Measurements from ENCODE around the gene UBE2K.

DNA sequence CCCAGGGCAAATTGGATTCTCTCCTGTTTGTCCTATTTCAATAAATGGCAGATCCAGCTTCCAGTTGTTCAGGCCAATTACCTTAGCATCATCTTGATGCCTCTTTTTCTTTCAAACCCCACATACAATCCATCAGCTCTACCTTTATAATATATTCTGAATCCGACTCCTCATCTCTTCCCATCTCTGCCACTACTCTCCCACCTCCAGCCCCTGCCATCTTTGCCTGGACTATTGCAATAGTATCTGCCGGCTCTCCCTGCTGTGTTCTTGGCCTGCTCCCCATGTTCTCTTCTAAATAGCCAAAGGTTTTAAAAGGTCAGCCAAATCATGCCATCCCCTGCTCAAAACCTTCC is 265.9 kb downstream of the PTTG2 start:
- PRO-cap, 2 experiments: no peak in any of the 2 experiments

DNA sequence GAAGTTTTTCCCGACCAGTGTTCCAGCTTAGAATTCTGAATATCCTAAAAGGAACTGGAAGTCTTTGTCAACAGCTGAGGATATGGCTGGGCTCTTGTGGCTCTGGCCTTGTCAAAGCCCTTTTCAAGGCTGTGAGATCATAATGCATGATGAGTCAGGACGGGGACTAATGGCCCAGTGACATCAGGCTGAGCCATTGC is 306.4 kb downstream of the PTTG2 start:
- PRO-cap, 2 experiments: no peak in any of the 2 experiments

- PRO-cap, 2 experiments: no peak in any of the 2 experiments
Observed at GRCh38 chr4:38367668-38368083, 296.3 kb upstream of the KLF3 start.

DNA sequence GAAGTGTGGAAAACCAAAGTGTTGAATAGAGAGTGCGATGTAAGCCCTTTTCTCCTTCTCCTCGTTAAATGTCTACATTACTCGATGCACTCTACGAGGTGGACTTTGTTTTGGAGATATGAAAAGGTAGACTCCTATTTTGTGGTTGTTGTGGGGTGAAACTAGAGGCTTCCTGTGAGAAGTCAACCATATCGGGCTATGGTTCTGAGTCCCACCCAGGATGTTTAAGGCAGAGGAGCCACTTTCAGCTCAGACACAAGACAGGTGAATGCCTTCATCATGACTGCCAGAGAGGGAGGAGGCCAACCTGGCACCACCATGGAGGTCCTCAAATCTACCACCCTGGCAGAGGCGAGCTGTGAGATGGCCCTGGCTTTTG is 154.5 kb upstream of the KLF3 start:
- PRO-cap, 2 experiments: no peak in any of the 2 experiments

DNA sequence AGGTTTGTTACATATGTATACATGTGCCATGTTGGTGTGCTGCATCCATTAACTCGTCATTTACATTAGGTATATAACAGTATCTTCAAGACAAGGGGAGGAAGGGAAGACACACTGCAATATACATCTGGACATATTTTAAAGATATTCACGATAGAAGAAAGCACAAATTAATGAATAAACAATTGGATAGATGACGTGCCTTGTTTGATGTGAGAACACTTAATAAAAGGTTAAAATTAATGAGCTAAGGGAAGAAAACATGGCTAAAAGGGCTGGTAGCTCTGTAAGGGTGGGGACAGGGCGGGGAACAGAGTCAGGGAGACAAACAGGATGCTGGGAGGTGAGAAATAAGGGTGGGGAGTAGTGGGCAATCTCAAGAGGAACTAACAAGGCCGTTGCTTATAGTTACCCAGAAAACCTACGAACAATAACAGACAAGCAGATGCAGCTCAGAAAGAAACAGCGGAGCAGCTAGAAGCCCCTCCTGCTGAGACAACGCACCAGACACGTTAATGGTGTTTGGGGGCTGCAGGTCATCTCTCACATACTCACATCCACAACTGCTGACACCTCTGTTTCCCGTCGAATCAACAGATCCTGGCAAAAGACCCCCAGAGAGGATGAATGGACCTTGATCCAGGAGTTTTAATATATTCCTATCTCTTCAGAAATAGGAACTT is 9.8 kb upstream of the KLF3 start:
- PRO-cap, 2 experiments: no peak in any of the 2 experiments

- PRO-cap, 2 experiments: no peak in any of the 2 experiments
Observed at GRCh38 chr4:38661449-38661938, 2.5 kb upstream of the KLF3 start.

DNA sequence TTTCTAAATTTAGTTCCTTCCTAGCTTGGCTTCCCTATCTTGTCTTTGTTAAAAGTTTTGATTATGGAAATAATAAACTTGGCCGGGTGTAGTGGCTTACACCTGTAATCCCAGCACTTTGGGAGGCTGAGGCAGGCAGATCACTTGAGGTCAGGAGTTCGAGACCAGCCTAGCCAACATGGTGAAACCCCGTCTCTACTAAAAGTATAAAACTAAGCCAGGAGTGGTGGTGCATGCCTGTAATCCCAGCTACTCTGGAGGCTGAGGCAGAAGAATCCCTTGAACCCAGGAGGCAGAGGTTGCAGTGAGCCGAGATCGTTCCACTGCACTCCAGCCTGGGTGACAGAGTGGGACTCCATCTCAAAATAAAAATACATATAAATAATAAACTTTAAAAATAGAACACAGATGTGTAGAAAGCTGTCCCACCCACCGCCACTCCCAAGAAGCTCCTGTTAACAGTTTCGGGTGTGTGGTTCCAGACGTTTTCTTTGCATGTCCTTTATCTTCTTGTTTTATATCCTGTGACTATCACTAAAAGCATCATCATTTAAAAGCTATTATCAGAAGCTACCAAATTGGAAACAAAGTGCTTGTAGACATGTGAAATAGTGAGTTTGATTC is 12.2 kb downstream of the KLF3 start:
- PRO-cap, 2 experiments: no peak in any of the 2 experiments

DNA sequence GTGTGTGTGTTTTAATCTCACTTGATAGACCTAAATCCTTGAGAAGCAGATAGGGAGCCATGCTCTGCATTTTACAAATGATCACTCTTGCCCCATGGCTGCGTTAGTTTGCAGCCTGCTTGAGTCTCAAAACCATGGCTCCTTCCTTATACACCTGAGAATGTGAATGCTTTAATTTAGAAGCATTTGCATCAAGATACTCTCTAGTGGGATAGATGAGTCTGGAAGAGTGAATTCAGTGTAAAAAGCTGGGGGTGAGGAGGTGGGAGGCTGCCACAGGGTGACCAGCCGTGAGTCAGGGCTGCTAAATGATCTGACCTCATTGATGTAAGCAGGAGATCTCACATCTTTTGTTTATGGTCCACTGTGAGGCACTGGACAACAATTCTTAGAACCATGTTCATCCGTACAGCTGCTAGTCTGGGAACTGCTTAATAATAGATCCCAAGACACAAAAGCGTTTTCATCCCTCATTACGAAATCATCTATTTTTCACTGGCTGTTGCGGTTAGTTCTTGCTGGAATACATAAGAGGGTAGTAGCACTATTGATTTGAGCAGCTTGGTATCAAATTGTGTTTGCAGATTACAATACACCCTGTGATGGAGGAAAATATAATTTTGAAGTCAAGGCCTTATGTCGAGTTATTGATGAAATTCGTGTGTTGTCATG is 14.0 kb downstream of the KLF3 start:
- PRO-cap, 2 experiments: no peak in any of the 2 experiments

DNA sequence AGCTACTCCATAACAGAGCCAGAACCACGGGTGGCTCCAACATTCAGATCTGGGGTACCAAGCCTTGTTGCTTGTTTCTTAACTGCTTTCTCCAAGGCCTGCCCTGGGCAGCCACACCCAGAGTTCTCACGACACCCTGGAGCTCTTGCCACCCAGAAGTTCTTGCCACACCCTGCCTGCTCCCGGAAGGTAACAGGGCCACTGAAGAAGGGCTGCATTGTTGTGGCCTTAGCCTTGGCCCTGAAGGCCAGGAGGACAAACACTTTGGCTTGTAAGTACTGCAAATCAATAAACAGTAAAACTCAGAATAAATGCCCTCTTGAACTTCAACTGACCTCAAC is 54.3 kb downstream of the TLR10 start:
- PRO-cap, 2 experiments: peak in 2 of 2 experiments; most common minus-strand start position 51 of the sequence (in 2)

DNA sequence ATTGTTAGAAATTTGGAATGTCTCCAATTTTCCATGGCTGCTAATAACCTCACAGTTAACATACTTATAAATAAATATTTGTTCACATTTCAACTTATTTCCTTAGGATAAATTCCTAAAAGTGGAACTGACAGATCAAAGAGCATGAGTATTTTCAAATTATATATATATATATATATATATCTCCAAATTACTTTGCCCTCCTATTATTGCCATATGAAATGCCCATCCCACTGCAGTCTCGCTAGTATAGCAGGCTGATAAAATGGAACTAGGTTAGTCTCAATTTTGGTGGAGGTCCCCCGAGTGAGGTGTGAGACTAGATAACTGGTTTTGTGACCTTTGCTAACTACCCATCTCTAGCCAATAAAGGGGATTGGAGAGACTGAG is 9.9 kb upstream of the TLR10 start:
- PRO-cap, 2 experiments: no peak in any of the 2 experiments

- PRO-cap, 2 experiments: no peak in any of the 2 experiments
Observed at GRCh38 chr4:38868225-38869176, 895 bp downstream of the FAM114A1 start.

DNA sequence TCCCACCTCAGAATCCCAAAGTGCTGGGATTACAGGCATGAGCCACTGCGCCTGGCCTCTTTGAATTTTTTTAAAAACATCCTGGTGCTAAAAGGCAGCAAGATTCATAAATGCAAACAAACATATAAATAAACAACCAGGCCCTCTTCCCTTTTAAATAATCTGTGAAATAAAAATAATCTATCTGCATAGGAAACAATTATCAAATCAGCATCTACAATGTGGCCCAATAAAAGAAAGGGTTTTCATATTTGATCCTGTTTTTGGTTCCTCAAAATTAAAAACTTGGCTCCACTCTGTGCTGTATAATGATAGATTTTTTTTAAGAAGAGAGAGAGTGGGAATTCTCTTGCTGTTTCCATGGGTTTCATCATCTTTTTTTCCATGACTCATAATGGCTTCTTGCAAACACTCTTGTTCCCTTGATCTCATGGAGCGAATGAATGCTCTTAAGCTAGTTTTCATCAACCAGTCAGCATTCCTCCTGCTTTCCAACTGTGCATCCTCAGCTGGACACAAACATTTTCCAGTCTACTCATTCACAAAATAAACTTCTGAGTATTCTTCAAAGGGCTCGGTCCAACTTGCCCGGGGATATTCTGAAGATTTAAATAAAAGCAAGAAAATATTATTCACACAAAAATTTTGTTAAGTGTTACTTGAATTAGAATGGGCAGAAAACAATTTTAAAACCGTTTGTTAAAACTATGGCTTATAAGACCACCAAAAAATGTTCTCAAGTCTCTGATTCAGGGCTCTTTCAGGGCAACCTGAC is 65.0 kb downstream of the TMEM156 start:
- PRO-cap, 2 experiments: no peak in any of the 2 experiments

DNA sequence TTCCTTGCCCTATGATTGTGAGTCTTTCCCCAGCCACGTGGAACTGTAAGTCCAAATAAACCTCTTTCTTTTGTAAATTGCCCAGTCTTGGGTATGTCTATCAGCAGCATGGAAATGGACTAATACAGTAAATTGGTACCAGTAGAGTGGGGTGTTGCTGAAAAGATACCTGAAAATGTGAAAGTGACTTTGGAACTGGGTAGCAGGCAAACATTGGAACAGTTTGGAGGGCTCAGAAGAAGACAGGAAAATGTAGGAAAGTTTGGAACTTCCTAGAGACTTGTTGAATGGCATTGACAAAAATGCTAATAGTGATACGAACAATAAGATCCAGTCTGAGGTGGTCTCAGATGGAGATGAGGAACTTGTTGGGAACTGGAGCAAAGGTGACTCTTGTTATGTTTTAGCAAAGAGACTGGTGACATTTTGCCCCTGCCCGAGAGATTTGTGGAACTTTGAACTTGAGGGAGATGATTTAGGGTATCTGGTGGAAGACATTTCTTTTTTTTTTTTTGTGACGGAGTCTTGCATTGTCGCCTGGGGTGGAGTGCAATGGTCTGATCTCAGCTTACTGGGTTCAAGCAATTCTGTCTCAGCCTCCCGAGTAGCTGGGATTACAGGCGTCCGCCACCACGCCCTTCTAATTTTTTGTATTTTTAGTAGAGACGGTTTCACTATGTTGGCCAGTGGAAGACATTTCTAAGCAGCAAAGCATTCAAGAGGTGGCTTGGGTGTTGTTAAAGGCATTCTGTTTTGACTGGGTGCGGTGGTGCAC is 5.4 kb upstream of the UGDH start:
- PRO-cap, 2 experiments: no peak in any of the 2 experiments

DNA sequence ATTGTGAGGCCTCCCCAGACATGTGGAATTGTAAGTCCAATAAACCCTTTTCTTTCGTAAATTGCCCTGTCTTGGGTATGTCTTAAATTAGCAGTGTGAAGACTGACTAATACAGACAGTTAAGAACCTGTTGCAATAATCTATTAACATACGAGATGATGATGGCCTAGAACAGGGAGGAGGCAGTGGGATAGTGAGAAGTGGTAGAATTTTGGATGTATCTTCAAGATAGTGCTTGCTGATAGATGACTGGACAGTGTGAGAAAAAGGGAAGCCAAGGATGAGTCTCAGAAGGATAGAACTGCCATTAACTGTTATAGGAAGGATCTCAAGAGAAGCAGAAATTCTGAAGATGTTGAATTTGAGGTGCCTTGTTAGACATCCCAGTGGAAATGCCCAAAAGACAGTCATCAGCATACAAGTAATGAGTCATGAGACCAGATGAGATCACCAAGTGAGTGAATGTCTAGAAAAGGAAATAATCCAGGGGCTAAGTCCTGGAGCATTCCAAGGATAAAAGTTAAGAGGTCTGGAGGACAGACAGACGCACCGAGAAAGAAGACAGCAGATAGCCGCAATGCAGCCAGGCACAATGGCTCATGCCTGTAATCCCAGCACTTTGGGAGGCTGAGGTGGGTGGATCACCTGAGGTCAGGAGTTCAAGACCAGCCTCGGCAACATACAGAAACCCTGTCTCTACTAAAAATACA is 38.9 kb upstream of the UGDH start:
- PRO-cap, 2 experiments: no peak in any of the 2 experiments

- PRO-cap, 2 experiments: no peak in any of the 2 experiments
Observed at GRCh38 chr4:39636170-39636858, 2.4 kb downstream of the SMIM14 start.

GRCh38 chr4:39697467-39698468 is at the start of gene UBE2K:
Gene UBE2K, plus strand, starts transcription at chr4:39698136.
- PRO-cap, 2 experiments: peak in 2 of 2 experiments; most common plus-strand start chr4:39697833 (in 2); most common minus-strand start chr4:39697777 (in 2)

GRCh38 chr4:39848485-39848995 is 129.2 kb downstream of the PDS5A start:
- PRO-cap, 2 experiments: no peak in any of the 2 experiments

DNA sequence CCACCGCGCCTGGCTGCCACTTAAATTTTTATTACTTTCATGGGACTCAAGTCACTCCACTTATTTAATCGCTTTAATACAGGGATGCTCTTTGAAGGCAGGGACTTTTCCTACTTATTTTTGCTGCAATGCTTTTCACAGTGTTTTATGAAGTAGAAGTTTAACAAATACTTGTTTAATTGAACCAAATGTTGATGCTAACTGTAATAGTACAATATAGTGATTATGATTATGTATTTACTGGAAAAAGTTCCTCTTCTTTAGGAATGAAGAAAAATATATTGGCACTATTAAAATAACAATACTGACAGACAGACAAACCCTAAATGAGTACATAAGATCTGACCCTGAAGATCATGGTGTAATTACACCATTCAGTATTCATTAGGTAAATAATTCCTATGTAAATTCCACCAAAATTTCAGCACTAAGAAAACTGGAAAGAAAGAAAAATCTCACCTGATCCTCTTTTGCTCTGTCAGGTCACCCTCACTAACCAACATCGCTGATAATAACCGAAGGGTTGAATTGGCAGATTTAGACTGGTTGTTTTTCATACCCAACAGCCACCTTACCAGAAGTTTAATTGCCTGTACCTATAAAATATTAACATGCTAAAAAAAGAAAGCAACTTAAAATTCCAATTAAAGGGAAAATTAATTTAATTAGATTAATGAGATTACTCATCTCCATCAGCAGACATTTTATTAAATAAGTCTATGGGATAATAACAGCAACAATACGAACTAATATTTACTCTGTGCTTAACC is 111.1 kb downstream of the PDS5A start:
- PRO-cap, 2 experiments: no peak in any of the 2 experiments

GRCh38 chr4:39976411-39976786 is 1.3 kb downstream of the PDS5A start:
- PRO-cap, 2 experiments: no peak in any of the 2 experiments

DNA sequence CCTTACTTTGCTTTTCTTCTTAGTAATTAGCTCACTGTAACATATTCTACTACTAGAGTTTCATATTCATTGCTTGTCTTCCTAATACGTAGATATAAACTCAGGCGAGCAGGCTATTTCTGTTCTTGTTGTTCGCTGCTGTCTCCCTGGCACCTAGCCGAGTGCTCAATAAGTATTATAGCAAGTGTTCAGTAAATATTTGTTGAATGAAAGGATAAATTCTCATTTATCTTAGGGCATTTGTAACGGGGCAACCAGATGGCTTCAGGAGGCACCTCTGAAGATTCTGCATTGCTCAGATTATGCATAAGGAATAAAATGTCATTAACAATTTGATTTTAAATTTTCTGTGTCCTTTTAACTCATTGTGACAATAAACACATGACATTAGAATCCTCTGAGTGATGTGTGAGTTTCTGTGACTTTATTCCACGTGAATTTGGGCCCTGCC is 6.7 kb upstream of the RHOH start:
- PRO-cap, 2 experiments: no peak in any of the 2 experiments